Gallbladder (tissue), 1 donor: ENCODE results near the genes SLC25A4 and UFSP2.

- PRO-cap, result no peak
These were observed 91.0 kb downstream of the IRF2 start for GRCh38 chr4:184383446-184383650.

DNA sequence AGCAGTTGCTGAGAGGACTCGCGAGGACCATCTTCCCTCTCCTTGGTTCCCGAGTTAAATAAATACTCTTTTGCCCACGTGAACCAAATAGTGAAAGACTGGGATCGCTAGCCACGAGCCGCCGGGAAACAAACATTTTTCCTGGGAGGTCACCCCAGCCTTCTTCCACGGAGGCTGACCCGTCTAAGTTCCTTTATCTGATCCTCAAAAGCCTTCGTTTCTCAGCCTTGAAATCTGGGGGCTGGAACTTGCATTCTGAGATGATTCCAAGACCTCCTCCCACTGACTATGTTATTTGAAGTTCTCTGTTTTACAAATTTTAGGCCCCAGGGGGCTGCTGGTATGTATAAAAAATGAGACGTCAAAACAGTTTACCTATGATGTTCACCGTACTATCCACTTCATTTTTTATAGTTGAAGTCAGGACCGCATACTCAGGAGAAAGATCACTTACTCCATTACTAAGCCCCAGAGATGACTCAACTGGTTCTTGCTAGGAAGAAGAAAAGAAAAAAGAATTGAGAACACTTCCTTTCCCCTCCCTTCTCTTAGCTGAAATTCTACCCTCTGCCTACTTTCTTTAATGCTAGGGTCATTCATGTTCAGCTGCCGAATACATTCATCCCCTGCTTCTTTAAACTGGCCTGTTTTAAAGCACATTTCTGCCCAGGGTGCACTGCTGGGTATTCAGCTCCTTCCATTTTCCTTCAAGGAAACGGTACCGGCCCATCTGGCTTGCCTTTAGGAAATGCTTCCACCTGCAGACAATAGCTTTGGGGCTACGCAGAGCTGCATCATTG, 66.4 kb downstream of the IRF2 start:
- PRO-cap, result no peak

- PRO-cap, result unidirectional peak, plus-strand start at chr4:184453627
These were observed 20.8 kb downstream of the IRF2 start for GRCh38 chr4:184453418-184454094.

GRCh38 chr4:184545009-184545453, 70.7 kb upstream of the IRF2 start:
- PRO-cap, result no peak

- PRO-cap, result no peak
These were observed 27.1 kb upstream of the CENPU start for GRCh38 chr4:184760991-184761350.

DNA sequence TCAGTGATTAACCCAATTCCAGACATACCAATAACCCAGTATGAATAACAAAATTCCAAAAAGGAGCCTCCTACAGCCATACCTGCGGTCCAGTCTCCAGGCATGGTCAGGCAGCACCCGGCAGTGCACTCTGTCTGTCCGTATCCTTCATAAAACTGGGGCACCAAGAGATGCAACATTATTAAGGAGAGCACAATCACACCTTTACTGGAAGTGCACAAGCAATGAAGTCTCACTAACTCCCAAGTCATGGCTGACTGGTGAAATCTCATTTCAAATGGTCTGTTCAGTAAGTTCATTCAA, 30.8 kb upstream of the CENPU start:
- PRO-cap, result no peak

- PRO-cap, result no peak
These were observed 43.6 kb downstream of the ACSL1 start for GRCh38 chr4:184782052-184782697.

- PRO-cap, result no peak
These were observed 33.3 kb downstream of the ACSL1 start for GRCh38 chr4:184792401-184792898.

DNA sequence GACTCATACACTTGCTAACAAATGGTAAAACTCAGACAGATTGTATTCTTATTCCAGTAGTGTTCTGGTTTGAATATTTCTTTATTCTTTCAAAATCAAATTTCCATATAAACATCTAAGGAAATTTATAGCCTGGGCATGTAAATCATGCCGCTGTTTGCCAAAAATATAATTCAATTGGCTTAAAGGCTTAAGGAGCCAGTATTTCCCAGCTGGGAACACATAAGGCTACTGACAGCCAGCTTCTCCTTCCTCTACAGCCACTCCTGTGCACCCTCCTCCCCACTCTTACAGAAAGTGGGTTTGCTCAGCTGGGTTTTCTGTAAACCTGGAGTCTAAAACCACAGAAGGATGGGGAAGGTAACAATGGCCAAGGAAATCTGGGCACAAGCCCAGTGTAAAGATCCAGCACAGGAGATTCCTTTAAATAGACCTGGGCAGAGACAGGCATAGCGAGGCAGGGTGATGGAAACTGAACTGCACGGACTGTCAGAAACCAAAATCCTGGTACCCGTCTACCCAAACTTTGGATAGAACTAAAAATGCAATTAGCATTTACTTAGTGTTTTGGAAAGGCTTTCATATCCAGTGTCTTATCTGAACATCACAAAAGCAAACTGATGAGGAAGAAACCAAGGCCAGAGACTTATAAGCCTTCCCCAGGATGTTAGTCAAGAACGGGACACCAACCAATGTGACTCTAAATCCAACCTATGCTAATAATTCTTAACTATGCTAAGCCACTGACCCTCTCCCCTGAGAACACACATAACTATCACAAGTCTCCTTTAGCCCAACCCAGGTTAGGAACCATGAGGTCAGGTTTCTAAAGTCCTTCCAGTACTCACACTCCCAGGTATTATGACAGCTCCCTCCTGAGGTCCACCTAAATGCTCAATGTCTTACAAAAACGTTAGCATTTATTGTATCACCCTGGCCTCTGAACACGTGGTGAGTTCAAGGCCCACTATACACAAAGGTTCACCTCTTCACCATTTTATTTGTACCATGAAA, 18.3 kb downstream of the ACSL1 start:
- PRO-cap, result no peak

DNA sequence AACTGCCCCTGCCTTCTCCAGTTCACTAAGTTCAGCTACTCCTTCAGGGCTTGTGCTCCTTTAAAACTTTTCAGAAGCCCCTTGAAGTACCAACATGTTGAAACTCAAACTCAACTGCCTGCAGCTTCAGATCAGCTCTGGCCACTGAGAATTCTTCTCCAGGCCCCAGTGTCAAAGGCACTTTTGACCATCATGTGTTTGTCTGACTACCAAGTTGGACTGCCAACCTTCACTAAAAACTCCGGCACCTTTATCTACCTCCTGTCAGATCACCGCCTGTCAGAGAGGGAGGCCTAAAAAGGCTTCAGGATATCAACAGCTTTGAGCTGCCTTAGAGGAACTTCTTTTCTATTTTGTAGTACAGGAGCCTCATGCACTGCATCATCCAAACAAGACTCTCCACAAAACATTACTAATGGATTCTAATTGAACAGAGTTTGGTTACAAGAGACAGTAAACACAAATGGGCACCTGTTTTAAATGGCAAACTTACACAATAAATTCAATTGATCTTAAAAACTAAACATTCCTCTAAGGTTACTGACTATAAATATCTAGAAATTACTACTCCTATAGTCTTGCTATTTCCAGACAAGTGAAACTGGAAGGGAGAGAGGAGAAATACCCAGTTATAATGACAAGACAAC, 2.7 kb downstream of the ACSL1 start:
- PRO-cap, result no peak

- PRO-cap, result no peak
These were observed 1.7 kb downstream of the ACSL1 start for GRCh38 chr4:184824016-184824516.

DNA sequence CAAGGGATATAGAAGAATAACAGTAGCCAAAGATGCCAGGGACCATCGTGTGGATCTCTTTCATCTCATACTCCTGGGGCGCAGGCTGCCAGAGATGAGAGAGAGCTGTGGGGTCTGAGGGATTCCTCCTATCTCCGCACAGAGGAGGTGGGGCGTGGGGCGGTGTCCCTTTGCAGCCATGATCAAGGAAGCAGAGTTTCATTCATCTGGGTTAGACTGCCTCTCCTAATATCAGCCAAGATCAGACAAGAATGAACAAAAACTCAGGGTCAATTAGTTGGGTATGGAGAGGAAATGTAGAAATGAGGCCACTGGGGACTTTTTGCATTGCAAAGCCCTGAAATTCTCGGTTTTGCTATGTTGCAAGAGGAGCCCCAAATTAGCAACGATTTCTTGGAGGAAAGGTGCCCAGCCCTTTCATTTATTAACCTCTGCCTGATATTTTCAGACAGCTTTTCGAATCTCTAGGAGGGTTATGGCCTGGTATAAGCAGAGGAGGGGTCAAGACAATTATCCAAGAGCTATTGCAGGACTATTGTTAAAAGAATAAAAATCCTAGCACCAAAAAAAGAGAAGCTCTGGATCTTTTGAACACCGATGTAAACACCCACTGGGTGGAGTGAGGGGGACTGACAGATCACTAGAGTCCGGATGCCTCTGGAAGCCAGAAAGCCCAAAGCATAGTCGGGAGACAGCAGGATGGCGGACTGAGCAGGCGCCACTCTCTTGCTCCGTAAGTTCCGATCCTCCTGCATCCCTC, 34.3 kb upstream of the ACSL1 start:
- PRO-cap, result no peak

GRCh38 chr4:184899182-184900043, 73.6 kb upstream of the ACSL1 start:
- PRO-cap, result no peak

GRCh38 chr4:184960390-184960758, 57.9 kb upstream of the HELT start:
- PRO-cap, result no peak

DNA sequence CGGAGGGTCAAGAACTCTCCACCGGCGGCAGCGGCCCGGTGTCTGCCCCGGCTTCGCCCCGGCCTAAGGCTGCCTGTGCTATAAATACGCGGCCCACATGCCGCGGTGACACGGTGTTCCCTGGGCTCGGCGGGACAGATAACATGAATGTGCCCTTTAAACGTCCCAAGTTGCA, 269 bp upstream of the SLC25A4 start:
- PRO-cap, result no peak

- PRO-cap, result bidirectional peak, plus-strand start at chr4:185143277, minus-strand start at chr4:185143134; bidirectional peak, plus-strand start at chr4:185143750, minus-strand start at chr4:185143698
These were observed at the start of gene SLC25A4 for GRCh38 chr4:185143085-185144225. TSS of gene SLC25A4 (plus strand) at chr4:185143266.

DNA sequence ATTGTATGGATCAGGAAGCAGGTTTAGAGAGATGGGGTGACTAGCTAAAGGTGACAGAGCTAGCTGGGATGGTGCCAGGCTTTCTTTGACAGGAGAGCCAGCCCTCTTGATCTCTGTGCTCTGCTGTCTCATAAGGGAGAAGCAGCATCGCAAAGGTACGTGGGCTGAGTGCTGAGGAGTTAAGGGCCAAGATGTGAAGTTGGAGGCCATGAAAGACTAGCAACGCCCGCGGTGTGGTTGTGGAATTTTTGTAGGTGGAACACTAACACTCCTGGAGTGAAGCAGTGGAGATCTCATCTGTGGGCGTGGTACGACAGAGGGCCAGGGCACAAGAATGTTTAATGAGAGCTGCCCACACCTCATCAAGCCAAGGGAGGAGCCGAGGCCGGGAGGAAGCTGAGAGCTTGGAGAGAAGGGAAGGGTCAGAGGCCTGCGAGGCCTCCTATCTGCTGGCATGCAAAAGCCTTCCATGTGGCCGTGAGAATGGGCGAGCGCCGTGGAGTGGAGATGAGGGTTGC, 19.5 kb downstream of the SNX25 start:
- PRO-cap, result no peak

DNA sequence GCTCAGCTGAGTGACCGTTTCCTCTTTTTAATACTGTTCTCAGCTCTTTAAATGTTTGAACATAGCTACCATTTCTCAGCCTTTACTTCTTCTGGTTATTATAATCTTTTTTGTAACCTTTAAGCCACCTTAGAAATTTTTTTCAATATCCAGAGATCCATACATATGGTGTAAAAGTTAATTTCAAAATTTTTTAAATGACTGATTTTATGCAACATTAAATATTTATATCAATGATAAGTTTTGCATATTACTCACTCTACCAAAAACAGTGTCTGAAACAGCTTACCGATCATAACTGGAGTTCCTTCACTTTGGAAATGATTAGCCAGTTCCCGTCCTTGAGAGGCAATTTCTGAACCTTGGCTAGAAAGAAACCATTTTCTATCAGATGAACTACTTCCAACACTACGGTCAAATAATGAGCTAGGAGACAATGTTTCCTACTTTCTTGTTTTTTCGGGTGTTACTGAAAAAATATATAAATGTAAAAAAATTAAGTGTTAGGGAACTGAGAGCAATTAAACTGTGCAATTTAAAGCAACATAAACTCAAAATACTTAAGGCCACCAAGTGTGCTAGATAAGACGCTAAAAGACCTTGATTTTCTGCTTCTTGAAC, 9.0 kb downstream of the ANKRD37 start:
- PRO-cap, result no peak

- PRO-cap, result unidirectional peak, plus-strand start at chr4:185425350; bidirectional peak, plus-strand start at chr4:185426254, minus-strand start at chr4:185425756
These were observed at the start of gene UFSP2 for GRCh38 chr4:185425130-185426101. TSS of gene UFSP2 (minus strand) at chr4:185425964.

- PRO-cap, result no peak
These were observed 21.7 kb downstream of the PDLIM3 start for GRCh38 chr4:185513370-185514237.